ENCODE results near the genes TUBE1 and RSPH4A.

- RRBS: no CpG with 5 or more reads among the region's 3 CpGs
These were observed 54.9 kb downstream of the FYN start for GRCh38 chr6:111818431-111818754.

GRCh38 chr6:111859211-111859661 is 14.0 kb downstream of the FYN start:
- RRBS: no CpG with 5 or more reads among the region's 3 CpGs

DNA sequence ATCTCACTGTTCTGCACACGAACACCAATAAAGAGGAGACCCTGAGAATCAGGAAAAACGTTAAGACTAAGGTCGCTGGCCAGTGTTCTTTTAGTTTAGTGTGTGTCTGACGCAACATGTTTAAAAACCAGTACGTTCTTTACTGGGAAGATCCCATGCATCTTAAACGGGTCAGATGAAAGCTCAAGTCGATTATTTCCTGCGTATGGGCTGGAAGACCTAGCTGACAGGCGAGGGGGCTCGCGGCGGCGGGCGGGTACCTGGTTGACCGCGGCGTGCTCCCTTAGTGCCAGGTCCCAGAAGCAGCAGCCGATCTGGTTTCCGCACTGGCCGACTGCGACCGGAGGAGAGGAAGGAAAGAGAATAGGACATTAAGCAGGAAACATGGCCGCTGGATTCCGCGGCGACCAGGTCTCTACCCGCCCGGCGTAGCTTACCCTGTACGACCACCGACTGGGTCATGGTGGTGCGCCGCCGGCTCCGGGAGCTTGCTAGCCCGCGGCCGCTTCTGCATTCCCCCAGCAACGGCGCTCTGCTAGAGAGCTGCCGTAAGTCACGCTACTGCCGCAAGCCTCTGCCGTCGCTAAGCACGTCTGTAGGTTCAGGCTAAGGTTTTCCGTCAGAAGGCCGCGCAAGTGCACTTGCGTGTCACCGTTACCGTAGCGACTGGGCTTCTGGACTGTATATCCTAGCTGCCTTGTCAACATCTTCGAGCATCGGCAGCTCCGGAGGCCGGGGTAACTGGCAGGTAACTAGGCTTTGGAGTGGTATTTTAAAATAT is at the start of gene TUBE1:
Gene TUBE1, minus strand, starts transcription at position 510 of the 781 bp plus-strand sequence.
- RRBS: under 1% methylated on average over 13 of the region's 57 CpGs

DNA sequence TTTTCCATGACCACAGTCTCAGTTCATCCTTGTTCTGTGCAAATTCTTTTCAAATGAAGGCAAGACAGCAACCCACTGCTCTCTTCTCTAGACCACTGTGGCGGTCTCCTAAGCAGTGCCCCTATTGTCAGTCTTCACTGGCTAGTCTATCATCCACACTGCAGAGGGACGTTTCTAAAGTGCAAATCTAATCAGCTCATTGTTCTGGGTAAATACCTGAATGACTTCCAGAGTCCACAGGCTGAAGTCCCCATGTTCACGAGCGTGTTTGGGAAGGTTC is 73.3 kb downstream of the LAMA4 start:
- RRBS: no CpG with 5 or more reads among the region's 4 CpGs

- RRBS: no CpG with 5 or more reads among the region's 8 CpGs
These were observed 18.4 kb downstream of the LAMA4 start for GRCh38 chr6:112235822-112236480.

GRCh38 chr6:112330167-112330709 is 16.9 kb upstream of the RFPL4B start:
- RRBS: no CpG with 5 or more reads among the region's 1 CpG

DNA sequence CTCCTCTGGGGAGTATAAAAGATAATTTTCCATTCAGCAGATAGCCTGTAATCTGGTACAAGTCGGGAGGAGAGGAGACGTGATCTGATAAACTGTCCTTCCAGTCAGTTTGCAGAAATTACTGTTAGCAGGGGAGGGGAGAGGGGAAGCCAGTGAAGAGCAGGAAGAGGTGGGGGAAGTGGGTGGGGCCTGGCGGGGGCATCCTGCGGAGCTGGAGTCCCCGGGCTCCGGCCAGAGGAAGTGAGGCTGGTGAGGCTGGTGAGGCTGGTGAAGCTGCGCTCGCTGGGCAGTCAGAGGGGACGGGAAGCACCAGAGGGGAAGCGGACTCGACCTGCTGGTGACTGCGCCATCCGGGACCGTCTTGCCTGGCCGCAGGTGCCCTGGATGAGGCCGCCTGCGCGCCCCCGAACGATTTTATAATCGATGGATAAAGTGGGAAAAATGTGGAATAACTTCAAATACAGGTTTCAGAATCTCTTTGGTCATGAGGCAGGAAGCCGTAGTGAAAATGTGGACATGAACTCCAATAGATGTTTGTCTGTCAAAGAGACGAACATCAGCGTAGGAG is 635.3 kb upstream of the MARCKS start:
- RRBS: no CpG with 5 or more reads among the region's 24 CpGs

DNA sequence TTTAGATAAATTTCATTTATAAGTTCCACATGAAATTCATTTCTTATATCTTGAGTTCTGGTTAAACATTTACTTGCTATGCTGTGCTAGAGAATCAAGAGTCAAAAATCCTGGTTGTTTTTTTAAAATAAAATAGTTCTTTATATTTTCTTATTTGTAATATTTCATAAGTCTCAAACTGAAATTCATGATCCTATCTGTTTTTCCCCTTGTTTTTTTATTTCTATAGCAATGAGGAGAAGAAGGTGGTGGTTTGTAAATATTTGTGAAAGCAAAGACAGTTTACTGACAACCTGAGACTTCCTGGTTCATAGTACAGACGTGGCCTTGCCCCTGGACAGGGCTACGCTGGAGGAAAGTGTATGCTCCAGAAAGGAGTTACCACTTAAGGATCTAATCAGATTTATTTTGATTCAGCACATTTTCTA is 37.8 kb upstream of the MARCKS start:
- RRBS: no CpG with 5 or more reads among the region's 2 CpGs

DNA sequence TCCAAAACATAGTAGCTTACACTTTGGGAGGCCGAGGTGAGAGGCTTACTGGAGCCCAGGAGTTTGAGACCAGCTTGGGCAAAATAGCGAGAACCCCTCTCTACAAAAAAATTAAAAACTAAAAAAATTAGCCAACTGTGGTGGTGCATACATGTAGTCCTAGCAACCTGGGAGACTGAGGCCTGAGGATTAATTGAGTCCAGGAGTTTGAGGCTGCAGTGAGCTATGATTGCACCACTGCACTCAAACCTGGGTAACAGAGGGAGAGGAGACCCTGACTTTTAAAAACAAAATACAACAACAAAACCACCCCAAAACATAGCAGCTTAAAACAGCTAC is 49.5 kb downstream of the MARCKS start:
- RRBS: no CpG with 5 or more reads among the region's 2 CpGs

DNA sequence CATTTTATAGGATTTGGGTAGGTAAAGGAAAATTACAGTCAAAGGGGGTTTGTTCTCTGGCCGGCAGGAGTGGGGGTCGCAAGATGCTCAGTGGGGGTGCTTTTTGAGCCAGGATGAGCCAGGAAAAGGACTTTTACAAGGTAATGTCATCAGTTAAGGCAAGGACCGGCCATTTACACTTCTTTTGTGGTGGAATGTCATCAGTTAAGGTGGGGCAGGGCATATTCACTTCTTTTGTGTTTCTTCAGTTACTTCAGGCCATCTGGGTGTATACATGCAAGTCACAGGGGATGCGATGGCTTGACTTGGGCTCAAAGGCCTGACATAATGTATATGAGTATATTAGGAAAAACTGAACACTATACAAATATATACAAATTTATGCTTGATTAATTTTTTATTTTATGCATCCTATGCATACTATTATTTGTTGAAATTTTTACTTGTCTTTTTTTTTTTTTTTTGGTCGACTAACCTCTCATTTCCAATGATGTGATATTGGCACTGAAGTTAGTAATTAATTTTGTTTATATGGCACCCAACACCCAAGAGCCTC is 85.2 kb upstream of the HS3ST5 start:
- RRBS: 14% methylated on average over 2 of the region's 5 CpGs

GRCh38 chr6:116059706-116060607 is 734 bp downstream of the FRK start:
- RRBS: no CpG with 5 or more reads among the region's 13 CpGs

- RRBS: no CpG with 5 or more reads among the region's 8 CpGs
These were observed 34.4 kb downstream of the DSE start for GRCh38 chr6:116404954-116405716.

DNA sequence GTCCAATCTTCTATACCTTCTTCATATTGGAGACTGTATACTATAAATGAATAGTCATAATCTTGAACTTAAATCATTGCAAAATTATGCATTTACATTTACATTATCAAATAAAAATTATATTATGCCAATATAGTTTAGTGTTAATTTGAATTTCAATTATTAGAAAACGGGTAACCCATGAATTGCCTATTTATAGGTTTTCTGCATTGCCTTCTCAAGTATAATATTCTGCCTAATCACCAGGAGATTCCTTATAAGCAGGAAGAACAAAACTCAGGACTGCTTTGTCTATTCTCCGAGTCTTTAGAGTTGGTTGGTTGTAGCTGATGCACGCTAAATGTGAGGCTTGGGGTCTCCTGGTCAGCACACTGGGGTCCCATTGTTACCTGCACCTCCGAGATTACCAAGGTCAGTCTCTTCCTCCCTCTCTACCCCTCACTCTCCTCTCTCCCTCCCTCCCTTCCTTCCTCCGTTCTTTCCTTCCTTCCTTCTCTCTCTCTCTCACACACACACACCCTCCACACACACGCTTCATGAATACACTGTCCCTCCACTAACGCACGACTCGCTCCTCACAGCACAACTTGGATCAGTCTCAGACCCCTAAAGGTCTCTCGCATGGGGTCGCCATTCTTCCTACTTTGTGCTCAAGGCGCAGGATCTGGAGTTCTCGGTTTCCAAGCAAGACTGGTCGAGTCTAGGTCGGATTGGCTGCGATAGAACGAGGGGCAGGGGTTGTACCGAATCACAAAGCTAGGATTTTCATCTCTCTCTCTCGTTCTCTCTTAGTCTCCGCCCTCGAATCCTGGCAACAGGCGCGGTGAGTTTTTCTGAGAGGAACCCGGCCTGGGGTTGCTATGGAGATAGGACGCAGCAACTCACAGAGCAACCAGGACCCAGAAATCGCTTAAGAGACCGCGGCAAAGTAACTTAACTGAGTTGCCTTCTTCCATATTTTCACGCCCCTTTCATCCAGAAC is at the start of gene RSPH4A:
Gene RSPH4A, plus strand, starts transcription at position 861 of the 982 bp plus-strand sequence.
- RRBS: no CpG with 5 or more reads among the region's 29 CpGs

DNA sequence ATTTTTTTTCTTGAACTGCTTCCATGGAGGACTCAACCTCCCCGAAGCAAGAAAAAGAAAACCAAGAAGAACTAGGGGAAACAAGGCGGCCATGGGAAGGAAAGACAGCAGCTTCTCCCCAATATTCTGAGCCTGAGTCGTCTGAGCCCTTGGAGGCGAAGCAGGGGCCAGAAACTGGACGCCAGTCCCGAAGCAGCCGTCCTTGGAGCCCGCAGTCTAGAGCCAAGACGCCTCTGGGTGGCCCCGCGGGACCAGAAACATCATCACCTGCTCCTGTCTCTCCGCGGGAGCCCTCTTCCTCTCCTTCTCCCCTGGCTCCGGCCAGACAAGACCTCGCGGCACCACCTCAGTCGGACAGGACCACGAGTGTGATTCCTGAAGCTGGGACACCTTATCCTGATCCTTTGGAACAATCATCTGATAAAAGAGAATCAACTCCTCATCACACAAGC is 348 bp downstream of the RSPH4A start:
- RRBS: no CpG with 5 or more reads among the region's 18 CpGs

DNA sequence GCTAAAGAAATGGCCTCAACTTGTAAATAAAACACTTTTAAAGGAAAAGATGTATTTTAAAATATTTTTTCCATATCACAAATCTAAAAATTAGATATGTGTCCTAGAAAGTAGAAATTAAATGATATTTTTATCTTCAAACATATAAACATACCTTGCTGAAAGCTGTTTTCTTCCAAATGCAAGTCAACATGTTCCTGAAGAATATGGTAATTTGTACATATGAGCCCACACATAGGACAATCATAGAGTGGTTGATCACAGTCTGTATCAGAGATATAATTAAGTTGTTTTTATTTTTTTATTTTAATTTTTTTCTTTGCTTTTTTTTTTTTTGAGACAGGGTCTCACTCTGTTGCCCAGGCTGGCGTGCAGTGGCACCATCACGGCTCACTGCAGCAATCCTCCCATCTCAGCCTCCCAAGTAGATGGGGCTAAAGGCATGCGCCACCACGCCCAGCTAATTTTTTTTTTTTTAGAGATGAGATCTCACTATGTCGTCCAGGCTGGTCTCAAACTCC is 7.9 kb downstream of the ZUP1 start:
- RRBS: no CpG with 5 or more reads among the region's 5 CpGs

DNA sequence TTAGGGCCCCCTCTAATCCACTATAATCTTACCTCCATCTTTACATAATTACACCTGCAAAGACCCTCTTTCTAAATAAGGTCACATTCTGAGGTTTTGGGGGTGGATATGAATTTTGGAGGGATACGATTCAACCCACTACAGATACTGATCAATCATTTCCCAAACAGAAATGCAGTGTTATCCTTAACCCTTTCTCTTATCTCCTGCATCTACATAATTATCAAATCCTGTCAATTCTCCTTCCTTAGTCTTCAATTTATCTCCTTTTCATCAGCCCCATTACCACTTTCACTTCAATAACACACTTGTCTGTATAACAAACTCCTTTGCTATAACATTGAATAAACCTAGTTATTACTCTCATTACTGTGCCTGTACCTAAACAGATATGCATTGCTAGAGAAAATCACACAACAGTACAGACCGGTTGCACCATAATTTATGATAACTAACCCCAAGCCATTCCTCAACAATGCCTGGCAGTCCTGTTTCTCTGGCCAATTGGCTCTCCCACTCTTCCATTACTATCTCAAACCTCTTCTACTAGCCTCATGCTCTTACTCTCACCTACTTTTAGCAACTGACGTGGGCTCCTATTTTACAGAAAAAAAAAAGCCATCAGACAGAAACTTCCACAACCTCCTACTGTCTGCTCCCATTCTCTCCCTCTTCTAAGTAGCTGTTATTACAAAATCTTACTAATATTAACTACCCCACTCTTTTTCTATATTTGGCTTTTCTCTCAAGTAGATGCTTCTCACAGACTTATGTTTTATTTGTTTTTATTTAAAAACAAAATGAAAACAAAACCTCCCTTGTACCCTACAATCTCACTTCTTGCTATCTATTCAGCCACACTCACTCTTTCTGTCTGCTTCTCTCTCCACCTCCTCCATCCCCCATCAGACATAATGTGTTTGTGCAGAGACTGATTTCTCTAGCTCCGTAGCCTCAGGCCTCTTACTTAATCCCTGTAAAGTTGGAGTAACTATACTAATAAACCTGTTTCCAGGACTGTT is 9.4 kb downstream of the GOPC start:
- RRBS: no CpG with 5 or more reads among the region's 4 CpGs

DNA sequence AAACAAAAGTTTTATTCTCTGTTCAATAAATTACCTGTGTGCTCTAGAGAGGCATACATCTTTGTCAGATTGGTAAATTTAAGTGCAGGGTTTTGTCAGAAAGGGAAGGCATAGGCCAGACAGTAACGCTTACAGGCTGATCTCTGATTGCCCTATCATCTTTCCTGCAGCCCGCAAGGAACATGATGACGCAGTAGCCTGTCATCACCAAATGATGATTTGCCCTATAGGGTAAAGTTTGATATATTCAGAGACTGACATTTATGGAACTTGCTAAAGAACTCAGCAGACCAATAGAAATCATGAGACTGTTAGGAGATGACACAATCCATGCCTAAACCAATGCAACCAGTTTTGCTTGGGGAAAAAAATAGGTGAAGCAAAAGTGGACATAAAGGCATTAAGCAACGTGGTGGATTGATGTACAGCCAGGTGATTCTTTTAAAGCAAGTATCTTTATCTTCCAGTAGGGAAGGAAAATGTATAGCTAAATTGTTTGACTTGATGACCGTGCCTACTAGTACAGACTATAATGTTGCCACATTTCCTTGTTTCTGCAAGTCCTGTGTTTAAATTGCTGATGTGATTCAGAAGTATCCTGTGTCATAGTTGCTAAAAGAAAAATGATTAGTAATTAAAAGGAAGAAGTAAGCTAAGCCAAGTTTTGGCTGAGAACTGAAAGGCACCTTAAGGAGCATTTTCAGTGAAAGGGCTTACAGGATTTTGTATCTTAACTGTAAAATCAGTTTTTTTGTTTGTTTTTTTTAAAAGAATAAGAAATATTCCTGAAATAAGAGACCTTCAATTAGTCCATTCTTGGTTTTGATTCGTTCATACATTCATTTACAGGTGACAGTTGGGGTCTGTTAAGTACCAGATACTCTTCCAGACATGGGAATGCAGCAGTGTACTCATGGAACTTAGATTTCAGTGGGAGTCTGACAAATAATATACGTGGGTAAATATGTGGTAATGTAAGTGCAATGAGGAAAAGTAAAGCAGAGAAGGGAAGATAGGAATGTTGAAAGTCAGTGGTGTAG is 2.5 kb downstream of the NUS1 start:
- RRBS: no CpG with 5 or more reads among the region's 7 CpGs

DNA sequence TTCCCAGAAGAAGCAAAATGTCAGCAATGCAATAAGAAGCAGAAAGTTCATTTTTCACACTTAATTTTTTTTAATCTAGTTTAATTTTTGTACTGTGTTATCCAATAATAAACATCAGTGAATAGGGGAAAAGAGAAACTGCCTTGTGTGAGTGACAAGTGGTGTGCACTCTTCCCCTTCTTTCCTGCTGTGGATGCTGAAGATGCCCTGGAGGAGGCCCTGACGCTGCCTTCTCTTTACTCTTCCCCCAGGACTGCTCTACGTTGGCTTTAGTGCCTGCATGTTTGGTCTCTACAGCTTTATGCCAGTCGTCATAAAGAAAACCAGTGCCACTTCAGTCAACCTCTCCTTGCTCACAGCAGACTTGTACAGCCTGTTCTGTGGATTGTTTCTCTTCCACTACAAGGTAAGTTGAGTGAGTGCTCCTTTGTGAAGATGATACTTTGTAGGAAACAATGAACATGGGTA is 263.1 kb upstream of the PLN start:
- RRBS: no CpG with 5 or more reads among the region's 3 CpGs

- RRBS: no CpG with 5 or more reads among the region's 5 CpGs
These were observed 260.5 kb upstream of the PLN start for GRCh38 chr6:118287446-118288118.